ENCODE results near the genes SLFN14, GAS2L2, TAF15, LYZL6, CCL18, LHX1 and ACACA.

GRCh38 chr17:35560746-35561287, at the start of gene SLFN14:
SLFN14 (minus strand) TSS chr17:35560819.
- PRO-cap = no peak

- PRO-cap = no peak
Measured at GRCh38 chr17:35608080-35608559, 21.0 kb downstream of the AP2B1 start.

- PRO-cap = no peak
Measured at GRCh38 chr17:35712866-35713803, 18.3 kb upstream of the RASL10B start.

GRCh38 chr17:35752457-35753417, at the start of gene GAS2L2:
GAS2L2 (minus strand) TSS chr17:35753239.
- PRO-cap = no peak

- PRO-cap = no peak
Measured at GRCh38 chr17:35774332-35775172, 13.9 kb downstream of the C17orf50 start.

- PRO-cap = bidirectional peak, plus-strand start at chr17:35809072, minus-strand start at chr17:35808984; bidirectional peak, plus-strand start at chr17:35809484, minus-strand start at chr17:35809285
Measured at GRCh38 chr17:35808680-35809639, at the start of gene TAF15. TAF15 (plus strand) TSS chr17:35809484.

DNA sequence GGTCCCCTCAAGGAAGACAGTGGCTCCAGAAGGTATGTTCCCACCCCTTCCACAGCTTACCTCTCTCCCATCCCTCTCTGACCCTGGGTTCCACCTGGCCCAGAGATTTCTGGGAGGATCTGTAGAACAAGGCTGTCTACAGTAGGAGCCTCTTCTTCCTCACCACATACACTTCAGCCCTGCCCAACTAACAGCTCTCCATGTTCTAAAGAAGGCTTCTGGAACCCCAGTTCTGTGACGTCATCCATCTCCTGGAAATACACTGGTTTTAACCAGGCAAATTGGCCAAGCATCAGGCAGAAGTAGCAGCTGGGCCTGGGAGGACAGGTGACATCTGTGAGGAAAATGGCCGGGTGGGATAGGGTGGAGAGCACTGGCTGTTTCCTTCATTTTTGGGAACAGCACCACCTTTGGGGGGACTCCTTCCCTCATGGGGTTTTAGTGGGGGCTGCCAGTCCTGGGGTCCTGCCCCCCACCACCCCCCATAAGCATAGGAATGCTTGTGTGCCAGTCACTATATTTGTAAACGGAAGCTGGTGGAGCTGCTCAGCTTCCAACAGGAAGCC, at the start of gene LYZL6:
LYZL6 (minus strand) TSS at position 207 of the 566 bp plus-strand sequence.
- PRO-cap = no peak

DNA sequence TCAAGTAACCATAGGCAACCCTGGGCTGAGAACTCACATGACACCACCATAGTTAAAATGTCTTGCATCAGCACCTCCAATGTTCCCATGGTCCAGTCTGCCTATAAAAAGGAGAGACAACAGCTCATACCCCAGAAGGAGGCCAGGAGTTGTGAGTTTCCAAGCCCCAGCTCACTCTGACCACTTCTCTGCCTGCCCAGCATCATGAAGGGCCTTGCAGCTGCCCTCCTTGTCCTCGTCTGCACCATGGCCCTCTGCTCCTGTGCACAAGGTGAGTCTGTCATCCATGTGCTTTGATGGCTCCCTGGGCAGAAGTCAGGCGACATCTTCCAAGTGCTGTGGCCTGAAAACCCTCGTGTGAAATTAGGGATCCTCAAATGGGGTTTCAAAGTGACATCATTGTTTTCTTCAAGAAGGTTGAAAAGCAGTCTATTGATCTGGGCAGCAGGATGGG, at the start of gene CCL18:
CCL18 (plus strand) TSS at position 134 of the 454 bp plus-strand sequence.
- PRO-cap = no peak

- PRO-cap = no peak
Measured at GRCh38 chr17:36085917-36086116, 4.1 kb downstream of the CCL3 start.

- PRO-cap = no peak
Measured at GRCh38 chr17:36514240-36515052, 20.2 kb downstream of the MYO19 start.

GRCh38 chr17:36595481-36596041, 3.9 kb downstream of the DHRS11 start:
- PRO-cap = no peak

GRCh38 chr17:36721987-36723194, 121.0 kb downstream of the MRM1 start:
- PRO-cap = bidirectional peak, plus-strand start at chr17:36722475, minus-strand start at chr17:36722362

GRCh38 chr17:36727654-36728274, 126.4 kb downstream of the MRM1 start:
- PRO-cap = no peak

DNA sequence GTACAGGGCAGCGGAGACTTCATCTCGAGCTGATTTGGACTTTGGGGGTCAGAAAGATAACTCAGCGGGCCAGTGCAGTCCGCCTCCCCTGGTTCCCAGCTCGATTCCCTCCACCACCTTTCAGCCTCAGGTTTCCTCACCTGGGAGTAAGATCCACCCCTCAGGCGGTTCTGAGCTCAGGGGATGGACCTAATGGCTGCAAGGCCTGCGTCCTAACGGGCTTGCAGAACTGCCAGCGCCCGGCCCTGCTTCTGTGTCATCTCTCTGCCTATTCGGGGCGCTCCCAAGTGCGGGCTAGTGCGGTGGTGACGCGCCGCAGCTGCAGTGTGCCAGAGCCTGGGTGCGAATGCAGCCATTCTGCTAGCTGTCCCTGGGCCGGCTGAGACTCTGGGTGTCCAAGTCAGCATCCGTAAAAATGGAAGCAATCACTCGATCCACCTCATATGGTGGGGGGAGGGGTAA, 129.7 kb upstream of the LHX1 start:
- PRO-cap = bidirectional peak, plus-strand start at position 297 of the sequence, minus-strand start at position 255 of the sequence

DNA sequence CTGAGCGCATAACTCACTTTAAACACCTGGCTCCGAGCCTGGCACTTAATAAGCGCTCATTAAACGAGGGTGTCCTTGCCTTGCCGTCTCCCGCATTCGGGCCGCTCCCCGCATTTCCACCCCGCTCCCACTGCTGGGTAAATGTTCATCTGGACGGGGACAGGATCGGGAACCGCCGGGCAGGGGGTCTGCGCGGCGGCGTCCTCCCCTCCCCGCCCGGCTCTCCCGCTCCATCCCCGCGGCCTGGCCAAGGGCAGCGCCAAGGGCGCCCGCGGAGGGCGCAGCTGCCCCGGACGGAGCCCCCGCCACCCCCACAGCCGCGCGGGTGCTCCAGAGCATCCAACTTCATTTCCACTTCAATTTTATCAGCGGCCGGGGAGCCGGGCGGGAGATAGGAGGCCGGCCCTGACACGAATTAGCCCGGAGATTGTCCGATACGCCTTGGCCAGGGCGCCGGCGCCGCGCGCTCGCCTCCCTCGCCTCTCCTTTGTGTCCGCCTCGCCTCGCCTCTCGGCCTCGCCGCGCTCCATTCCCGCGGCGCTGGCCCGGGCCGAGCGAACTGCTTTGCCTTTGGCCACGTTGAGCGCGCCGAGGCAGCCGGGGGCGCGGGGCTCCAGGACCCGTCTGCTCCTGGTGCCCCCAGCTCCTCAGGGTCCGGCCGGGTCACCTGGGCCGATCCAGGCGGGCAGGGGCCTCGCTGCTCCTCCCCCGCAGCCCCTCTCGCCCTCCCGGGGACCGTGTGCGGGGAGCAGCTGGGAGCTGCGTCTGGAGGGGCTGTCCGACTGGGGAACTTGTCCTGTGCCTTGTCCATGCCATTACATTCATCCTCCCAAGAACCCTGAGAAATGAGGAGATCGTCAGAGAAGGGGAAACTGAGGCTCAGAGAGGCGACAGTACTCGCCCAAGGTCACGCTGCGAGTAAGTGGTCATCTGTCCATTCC, 129.0 kb upstream of the LHX1 start:
- PRO-cap = bidirectional peak, plus-strand start at position 256 of the sequence, minus-strand start at position 132 of the sequence; bidirectional peak, plus-strand start at position 490 of the sequence, minus-strand start at position 491 of the sequence; unidirectional peak, minus-strand start at position 669 of the sequence

DNA sequence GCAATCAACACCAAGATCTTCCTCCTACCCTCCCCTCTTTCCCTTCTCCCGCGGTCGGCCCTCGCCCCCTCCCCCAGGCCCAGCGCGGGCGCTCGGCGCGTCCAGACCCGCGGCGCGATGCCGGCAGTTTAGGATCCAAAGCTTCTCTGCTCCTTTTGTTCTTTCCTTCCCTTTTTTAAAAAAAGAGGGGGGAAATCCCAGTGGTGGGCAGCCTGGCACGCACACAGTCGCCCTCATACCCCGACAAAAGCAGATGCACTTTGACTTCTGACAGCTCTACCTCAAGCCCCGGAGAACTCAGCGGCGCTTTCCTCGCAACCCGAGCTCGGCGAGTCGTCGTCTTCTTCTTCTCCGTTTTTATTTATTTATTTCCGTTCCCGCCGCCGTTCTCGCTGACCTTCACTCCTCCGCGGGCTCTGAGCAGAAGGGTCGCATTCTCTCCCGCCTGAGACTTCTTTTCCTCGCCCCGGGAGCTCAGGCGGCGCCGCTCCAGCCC, at the start of gene LHX1:
LHX1 (plus strand) TSS at position 11 of the 496 bp plus-strand sequence.
- PRO-cap = no peak

DNA sequence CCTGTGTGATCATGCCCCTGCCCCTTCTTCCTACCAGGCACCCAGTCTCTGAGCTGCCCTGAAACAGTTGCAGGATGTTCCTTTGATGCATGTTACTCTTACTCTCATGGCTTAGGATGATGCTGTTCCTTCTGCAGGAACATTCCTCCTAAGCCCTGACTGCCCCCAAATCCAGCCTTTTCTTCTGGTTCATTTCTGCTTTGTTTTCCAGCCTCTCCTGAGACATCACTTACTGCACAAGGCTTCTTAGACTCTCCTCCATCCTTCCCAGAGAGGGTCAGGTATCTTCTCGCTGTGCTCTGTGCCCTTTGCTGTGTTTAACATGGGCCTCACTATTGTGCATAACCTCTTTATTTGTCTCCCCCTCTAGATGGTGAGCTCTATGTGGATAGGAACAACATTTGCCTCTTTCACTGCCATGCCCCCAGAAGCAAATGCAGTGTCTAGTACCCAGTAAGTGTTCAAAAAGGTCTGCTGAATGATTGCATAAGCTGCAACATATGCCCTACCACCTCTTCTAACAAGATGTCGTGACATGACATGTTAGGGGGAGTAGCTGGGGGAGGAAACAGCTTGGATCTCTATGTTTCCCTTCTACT, 147.6 kb downstream of the AATF start:
- PRO-cap = no peak

GRCh38 chr17:37197481-37198279, 178.1 kb upstream of the C17orf78 start:
- PRO-cap = no peak

DNA sequence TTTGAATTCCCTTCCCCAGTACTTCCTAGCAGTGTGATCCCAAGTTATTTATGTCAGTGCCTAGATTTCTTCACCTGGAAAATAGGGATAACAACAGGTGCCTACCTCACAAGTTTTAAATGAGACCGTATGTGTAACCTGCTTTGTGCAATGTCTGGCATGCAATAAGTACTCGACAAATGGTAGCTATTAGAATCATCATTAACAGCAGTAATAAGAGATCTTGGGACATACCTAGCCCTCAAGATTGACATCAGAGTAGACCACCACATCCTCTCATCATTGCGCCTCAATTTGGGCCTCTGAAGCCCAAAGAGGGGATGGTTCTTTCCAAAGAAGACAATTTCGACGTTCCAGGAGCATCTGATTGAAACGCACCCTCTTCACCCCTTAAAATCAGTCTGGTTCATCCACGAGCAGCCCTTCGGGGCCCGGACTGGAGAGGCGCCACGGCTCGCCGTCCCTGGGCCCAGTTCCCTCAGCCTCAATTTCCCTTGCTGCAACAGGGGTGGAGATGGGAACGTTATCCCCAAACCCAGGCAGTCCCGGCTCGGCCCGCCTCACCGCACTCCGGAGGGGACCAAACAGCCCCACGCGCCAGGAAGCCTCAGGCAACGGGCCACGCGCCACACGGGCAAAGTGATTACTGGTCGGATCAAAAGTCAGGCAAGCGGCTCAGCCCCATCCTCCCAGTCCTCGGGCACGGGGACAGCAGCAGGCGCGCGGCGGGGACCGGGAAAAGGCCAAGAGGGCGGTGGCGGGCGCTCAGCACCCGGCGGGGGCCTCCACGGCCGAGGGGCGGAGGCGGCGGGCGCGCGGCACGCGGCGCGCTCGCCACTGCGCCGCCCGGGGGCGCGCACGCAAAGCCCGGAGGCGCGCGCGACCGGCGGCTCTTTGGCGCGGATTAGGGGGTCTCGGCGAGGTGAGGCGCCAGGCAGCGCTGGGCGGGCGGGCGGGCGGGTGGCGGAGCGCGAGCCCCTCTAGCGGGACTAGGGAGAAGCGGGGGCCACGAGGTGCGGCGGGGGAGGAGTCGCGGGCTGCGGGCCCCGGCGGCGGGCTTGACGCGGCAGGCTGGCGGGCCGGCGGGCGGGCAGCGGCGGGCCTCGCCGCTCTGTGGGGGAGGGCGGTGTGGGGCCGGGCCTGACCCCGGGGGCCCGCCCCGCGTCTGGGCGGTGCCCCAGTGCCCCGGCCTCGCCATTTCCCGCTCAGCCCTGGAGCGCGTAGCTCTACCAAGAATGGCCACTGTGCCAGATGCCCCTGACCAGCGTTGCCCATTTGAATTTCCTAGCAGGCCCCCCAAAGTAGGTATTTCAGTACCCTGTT, at the start of gene ACACA:
ACACA (minus strand) TSS at position 809 of the 1,323 bp plus-strand sequence.
- PRO-cap = bidirectional peak, plus-strand start at position 1,198 of the sequence, minus-strand start at position 1,115 of the sequence

GRCh38 chr17:37487974-37488650, 1.6 kb upstream of the DUSP14 start:
- PRO-cap = bidirectional peak, plus-strand start at chr17:37488389, minus-strand start at chr17:37488355